Mesenchymal stem cell of Wharton's jelly (primary cell): ENCODE data around the genes PTGR3 and ZNF516.

DNA sequence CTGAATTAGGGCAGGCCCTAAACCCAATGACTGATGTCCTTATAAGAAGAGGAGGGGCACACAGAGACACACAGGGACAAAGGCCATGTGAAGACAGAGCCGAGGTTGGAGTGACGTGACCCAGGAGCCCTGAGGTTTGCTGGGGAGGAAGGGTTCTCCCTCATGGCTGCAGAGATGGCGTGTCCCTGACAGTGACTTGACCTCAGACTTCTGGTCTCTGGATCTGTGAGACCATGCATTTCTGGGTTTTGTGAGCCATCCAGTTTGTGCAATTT lies 15.8 kb upstream of the CNDP2 start:
- CAGE, long polyA plus RNA = no peak

GRCh38 chr18:74513356-74514287 lies 17.5 kb downstream of the CNDP2 start:
- CAGE, long polyA plus RNA = no peak

DNA sequence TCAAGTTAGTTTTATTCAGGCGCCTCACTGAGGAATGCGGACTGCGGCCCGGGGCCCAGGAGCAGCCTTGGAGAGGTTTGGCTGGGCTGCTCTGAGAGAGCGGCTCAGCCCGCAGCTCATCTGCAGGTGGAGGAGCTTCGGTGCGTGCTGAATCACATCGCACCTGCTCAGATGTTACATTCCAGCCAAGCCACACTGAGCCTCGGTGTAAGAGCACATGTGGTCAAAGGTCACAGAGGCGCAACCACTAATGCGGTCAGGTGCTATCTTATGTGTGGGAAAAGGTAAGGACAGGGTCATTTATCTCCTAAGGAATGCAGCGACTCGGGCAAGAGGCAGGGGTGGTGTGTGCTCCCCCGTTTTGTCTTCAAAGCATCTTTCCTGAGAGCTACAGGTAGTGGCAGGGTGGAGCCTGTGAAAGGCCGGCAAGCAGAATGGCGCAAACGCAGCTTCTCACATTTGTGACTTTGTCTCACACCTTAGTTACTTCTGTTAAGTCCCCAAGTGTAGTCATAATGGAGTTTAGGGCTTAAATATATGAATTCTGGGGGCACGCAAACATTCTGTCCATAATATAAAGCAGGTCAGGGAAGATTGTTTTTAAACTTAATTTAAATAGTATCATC lies 16.9 kb upstream of the CNDP1 start:
- CAGE, long polyA plus RNA = no peak

DNA sequence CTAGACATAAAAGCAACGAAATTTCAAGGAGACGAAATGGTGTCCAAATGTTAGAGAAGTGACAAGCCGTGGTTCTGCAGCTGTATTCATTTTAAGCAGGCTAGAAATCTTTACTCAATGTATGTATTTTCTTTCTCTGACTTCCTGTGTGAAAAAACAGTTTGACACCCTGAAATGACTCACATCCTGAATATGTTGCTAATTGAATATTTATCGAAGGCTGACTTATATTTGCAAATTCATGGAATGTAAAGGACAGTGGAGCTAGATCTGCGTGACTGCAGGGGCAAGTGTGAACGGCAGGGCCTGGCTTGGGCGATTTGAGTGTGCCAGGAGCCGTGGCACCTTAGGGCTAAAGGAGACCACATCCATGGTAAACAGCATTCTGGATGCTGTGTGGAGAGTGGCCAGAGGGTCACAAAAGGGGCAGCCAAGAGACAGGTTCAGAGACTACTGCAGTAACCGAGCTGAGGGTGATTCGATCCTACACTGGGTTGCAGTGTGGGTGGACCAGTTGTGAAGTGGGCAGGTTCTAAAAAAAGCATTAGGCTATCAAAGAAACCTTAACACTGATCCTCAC lies 213.9 kb downstream of the PTGR3 start:
- CAGE, long polyA plus RNA = no peak

- CAGE, long polyA plus RNA = no peak
Measured at GRCh38 chr18:75053040-75053524, 155.9 kb downstream of the PTGR3 start.

- CAGE, long polyA plus RNA = no peak
Measured at GRCh38 chr18:75169986-75170812, 38.7 kb downstream of the PTGR3 start.

DNA sequence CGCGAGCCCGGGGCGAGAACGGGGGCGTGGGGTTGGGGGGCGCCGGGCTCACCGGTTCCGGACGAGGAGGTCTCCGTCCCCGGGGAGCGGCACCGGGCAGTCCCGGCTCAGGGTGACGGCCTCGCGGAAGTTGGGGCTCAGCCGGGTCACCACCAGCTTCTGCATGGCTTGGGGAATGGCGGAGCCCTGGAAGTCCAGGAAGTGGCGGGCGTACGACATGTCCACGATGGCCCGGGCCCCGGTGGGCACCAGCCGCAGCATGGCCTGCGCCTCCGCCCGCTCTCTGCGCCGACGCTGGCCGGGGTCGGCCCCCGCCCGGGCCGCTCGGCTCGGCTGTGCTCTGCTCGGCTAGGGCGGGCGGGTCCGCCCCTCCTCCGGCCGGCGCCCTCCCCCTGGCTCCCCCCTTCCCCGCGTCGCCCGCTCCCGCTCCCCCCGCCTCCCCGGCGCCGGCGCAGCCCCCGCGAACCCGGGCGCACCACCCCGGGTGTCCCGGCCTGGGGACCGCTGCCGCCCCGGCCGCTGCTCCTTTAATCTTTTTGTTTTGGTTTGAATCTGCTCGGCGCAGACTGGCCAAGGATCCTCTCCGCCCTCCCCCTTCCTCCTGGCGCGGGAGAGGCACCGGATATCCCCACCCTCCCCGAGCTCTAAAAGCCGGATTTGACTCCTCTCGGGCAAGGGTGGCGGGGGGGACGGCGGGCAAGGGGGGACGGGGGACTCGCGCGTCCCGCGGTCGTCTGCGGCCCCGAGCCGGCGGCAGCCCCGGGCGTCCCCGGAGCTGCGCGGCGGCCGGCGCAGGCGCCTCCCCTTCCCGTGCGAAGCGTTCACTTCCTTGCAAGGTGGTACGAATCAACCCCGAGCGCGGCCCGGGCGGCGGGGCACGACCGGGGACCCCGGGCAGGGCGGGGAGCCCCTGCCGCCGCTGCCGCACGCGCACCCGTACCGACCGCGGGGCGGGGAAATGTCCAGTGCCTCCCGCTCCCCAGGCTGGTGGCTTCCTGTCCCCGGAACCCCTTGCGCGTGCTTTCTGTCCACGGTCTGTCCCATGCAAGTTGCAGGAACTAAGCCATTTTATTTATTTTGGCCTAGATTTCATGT lies at the start of gene PTGR3:
PTGR3 (minus strand) TSS at position 342 of the 1,095 bp plus-strand sequence.
- CAGE, long polyA plus RNA = no peak

DNA sequence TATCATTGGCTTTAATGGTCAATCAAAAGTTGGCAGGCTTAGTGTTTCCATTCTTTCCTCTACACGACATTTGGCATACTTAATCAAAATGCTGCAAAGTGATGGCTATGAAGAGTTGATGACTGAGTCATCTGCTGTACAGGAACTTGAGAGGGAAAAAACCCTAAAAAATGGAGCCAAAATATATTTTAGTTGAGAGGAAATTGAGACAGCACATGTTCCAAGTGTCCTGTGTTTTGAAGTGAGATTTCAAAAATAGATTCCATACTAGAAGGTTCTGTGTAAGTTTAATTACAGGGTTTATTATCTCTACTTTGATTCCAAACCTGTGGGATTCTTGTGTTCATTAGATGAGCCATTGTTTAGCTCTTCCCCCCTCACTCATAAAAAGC lies 3.2 kb downstream of the TSHZ1 start:
- CAGE, long polyA plus RNA = no peak

- CAGE, long polyA plus RNA = no peak
Measured at GRCh38 chr18:75216081-75216554, 5.5 kb downstream of the TSHZ1 start.

DNA sequence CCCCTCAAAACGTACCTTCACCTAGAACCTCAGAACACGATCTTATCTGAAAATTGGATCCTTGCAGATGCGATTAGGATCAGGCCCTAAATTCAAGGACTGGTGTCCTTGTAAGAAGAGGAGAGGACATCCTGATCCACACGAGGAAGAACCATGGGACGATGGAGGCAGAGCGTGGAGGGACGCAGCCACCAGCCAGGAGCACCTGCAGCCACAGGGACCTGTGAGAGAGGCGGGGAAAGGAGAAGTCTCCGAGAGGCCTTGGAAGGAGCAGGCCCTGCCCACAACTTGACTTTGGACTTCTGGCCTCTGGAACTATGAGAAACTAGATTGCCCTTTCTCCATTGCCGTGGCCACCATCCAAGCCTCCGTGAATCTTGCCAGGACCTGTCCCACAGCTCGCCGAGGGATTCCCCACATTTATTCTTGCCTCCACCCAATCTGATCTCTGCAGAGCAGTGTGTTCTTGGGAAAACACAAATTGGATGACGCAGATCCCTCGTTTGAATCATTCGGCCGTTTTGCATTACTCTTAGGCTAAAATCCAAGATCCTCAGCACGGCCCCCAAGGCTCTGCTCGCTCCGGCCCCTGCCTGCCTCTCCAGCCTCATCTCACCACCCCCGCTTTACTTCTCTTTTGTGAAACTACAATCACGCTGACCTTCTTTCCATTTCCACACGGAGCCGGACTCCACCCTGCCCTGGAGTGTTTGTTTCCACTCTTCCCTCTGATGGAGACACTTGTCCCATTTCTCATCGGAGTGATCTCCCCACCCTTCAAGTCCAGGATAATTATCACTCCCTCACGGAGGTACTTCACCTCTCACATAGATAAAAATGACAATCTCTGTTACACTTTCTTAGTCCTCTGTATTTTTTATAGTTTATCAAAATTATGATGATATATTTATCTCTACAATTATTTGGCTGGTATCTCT lies 364.2 kb downstream of the ZNF516 start:
- CAGE, long polyA plus RNA = no peak

GRCh38 chr18:76453232-76453541 lies 41.9 kb downstream of the ZNF516 start:
- CAGE, long polyA plus RNA = no peak

- CAGE, long polyA plus RNA = no peak
Measured at GRCh38 chr18:76492618-76493496, 2.2 kb downstream of the ZNF516 start.

GRCh38 chr18:76495115-76495421 lies at the start of gene ZNF516:
TSS of gene ZNF516 (minus strand) at chr18:76495242.
- CAGE, long polyA plus RNA = no peak

- CAGE, long polyA plus RNA = no peak
Measured at GRCh38 chr18:76559239-76559624, 64.2 kb upstream of the ZNF516 start.

- CAGE, long polyA plus RNA = no peak
Measured at GRCh38 chr18:76599298-76599858, 104.3 kb upstream of the ZNF516 start.

DNA sequence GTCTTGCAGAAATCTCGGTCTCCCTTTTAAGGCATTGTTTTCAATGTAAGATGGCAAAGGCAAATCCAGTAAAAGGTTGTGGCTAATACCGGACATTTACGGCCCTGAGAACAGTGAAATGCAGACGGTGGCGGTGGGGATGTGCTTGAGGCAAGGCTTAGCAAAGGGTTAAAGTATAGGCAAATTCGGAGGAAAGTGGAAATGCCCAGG lies 114.7 kb upstream of the ZNF236 start:
- CAGE, long polyA plus RNA = no peak

- CAGE, long polyA plus RNA = no peak
Measured at GRCh38 chr18:76721124-76721613, 101.2 kb upstream of the ZNF236 start.

DNA sequence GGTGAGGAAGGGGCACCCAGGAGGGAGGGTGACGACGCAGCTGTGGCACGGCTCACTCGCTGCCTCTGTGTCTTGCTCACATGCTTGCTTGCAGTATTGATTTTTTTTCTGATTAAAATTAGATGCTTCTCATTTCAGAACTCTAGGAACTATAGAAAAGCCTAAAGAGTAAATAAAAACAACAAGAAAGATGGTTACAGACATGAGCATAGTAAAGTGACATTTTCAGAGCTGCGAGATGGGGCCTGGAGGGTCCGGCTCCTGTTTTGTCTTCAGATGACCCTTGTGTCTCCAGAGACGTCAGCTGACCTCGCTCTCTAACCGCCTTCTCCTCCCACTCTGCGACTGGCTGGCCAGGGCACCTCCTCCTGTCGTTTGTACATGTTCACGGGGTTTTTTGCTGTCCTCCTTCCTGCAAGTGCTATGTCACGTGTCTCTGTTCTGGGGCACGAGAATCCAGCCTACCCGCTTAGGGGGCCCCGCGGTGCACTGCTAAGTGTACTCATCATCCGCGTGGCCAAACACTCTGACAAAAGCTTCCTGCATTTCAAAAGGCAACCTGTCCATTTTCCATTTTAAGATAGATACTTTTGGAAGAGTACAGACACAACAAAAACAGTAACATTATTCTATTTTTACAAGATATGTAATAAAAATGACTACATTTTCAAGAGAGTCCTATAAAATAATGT lies 65.5 kb upstream of the ZNF236 start:
- CAGE, long polyA plus RNA = no peak

DNA sequence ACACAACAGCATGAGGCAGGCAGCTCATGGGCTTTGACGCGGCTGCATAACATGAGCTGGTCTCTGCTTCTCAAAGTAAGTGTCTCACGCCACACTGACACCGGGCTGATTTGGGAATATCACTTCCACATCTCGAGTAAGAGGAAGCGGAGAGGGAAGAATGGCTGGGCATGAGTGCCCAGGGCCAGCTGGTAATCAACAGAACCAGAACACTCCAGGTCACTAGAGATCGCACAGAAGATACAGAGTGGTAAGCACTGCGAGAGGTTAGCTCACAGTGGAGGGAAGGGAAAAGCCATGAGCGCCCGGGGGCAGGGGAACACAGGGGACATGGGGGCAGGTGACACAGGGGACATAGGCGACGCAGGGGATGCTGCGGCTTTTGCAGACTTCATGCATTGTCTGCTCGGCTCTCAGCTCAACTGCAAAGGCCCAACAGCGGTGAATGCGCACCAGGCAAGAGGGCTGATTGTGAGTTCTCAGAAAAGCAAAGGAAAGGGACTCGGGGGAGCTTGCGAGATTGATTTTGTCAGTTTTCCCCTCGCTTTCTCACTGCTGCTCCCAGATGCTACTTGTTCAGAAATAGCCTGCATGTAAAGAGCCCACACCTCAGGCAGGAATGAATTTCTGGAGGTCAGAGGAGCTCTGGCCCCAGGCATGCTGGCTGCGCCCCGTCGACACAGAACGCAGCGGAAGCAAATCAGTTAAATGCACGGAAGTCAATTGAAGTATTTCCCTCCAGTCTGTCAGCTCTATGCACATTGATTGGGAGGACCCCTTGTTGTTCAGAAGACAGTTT lies 141.3 kb downstream of the MBP start:
- CAGE, long polyA plus RNA = no peak

DNA sequence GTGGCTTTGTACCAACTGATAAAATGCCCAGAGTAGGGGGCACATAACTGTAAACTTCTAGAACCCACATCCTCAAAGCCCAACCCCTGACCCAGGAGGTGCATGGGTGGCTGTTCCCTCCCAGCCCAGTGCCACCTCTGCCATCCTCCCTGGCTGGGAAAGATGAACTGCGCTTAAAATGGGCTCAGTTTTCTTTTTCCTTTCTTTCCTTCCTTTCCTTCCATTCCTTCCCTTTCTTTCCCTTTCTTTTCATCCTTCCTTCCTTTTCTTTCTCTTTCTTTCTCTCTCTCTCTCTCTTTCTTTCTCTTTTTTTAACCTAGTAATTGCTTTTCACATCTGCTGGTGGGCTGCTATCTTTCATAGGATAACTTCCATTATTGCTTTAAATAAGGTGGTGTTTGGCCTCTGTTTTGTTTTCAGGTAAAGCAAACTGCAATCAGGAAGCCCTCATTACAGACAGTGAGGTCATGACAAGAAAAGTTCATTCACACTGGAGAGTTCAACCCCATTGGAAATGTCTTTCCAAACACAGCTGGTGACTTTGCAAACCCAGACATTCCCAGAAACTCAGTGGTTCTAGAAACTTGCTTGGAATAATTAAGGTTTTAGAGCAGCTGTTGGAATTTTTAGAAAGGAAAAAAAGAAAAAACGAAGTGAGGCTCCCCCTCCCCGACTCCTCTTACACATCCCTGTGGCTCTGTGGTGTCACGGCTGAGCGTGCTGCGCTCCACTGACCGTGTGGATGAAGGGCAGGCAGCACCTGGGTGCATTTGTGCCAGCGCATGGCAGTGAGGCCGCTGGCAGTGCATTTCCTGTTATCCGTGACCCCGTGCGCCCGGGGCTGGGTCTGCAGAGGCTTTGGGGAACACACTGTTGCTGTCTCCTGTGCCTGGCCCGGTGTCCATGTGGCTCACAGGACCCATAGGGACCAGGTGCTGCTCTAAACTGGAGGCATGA lies 77.0 kb downstream of the MBP start:
- CAGE, long polyA plus RNA = no peak